Calu3 (cell line): ENCODE measurements around the genes POC5 and CRHBP.

- PRO-cap, result bidirectional peak, plus-strand start at chr5:75717185, minus-strand start at chr5:75717117; bidirectional peak, plus-strand start at chr5:75717663, minus-strand start at chr5:75717430
Measured at GRCh38 chr5:75716700-75717765, at the start of gene POC5. POC5 (minus strand) TSS chr5:75717437.

GRCh38 chr5:76401686-76402251, 1.3 kb upstream of the IQGAP2 start:
- PRO-cap, result no peak

GRCh38 chr5:76566703-76566974, 56.6 kb downstream of the F2RL2 start:
- PRO-cap, result unidirectional peak, plus-strand start at chr5:76566803

DNA sequence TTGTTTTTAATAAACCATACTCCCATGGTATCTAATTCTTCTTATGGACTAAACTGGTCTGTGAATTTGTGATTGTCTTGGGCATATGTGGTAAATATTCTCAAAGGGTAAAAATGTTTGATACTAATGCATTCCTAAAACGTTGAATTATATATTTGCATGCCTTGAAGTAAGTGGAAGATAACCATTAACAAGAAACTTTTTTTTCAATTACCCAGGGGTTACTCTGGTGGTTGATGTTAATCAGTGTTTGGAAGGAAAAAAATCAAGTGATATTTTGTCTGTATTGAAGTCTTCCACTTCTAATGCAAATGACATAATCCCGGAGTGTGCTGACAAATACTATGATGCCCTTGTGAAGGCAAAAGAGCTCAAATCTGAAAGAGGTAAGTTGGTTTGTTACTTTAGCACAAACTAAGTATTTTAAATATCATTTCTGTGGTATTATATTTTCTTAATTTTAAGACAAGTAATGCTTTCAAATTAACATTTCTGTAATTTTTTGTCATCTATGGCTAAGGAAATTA, 8.5 kb upstream of the F2RL2 start:
- PRO-cap, result no peak

- PRO-cap, result no peak
Measured at GRCh38 chr5:76732476-76732903, 16.6 kb downstream of the F2R start.

GRCh38 chr5:76874063-76874724, 24.4 kb downstream of the S100Z start:
- PRO-cap, result no peak

- PRO-cap, result no peak
Measured at GRCh38 chr5:76952533-76953192, at the start of gene CRHBP. CRHBP (plus strand) TSS chr5:76953045.

DNA sequence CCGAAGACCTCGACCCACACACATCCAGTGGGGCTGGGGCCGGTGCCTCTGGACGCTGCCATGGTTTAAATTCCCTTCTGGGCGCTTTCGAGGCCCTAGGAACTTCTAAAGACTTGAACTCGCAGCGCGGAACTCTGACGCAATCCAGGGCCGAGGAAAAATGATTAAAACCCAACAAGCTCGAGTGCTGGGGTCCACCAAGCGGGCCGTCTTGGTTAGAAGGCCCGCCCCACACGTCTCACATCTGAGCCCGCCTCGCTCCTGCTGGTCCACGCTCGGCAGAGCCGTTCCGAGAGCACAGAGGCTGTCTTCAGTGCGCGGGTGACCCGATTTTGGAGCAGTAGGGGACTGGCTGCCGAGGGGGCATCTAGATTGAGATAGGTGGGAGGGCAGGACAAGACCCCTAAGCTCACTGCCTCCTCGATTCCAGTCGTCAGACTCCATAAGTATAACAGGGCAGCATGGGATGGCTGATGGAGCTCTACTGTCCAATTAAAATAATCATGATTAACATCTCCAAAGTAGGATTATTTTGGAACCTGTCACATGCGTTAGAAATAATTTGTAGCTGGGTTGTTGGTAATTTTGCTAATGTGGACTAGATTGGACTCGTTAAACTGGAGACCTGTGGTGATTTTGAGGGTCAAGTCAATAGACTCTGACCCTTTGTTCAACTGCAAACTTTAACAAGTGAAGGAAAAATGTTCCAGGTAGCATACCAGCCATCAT, 1.7 kb downstream of the CRHBP start:
- PRO-cap, result no peak

- PRO-cap, result no peak
Measured at GRCh38 chr5:77062850-77063515, 24.1 kb downstream of the ZBED3 start.

GRCh38 chr5:77418490-77419143, 73.5 kb downstream of the WDR41 start:
- PRO-cap, result no peak

DNA sequence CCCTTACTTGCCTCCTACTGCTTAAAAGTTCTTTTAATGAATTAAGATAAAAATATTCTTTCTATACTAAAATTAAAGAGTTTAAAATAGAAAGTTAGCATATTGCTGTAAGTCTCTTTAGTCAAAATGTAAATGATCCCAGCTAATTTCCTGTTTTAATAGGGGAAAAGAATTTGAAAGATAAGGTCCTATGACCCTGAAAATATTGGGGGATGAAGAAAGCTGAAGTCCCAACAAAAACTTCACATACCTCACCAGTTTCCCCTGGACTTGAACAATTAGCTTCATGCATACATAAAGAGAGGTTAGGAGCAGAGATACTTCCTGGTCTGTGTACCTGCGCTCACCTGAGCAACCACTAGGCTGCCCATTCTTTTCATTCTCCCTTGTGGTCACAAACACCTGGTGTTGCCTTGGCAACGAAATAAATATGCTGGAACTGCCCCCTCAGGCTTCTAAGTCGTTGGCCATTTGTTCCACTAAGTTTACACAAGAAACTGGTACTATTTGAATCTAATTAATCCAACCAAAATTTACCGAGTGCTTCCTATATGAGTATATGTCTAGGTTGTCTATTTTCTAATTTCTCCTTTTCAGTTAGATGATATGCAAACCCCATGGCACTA, 18.2 kb downstream of the OTP start:
- PRO-cap, result no peak

DNA sequence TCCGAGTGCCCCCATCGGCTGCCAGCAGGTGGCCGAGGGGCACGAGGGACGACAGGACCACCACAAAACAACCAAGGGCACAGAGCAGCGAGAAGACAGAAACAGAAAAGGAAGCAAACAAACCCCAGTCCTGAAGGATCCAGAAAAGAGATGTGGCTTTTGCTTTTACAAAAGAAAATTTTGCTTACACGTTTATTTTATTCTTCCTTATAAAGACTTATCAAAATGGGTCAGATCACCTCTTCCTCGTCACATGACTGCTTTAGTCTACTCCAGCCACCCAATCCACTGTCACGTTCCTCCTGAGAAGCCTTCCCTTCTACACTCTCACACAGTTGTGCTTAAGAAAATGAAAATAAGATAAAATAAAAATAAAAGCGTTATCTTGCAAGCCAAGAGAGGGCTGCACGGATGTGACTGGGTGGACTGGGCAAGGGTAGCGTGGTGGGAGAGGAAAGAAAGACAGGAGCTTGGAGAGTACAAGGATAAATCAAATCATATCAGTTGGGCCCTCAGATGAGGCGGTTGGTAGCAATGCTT, 9.4 kb downstream of the OTP start:
- PRO-cap, result unidirectional peak, plus-strand start at position 294 of the sequence

DNA sequence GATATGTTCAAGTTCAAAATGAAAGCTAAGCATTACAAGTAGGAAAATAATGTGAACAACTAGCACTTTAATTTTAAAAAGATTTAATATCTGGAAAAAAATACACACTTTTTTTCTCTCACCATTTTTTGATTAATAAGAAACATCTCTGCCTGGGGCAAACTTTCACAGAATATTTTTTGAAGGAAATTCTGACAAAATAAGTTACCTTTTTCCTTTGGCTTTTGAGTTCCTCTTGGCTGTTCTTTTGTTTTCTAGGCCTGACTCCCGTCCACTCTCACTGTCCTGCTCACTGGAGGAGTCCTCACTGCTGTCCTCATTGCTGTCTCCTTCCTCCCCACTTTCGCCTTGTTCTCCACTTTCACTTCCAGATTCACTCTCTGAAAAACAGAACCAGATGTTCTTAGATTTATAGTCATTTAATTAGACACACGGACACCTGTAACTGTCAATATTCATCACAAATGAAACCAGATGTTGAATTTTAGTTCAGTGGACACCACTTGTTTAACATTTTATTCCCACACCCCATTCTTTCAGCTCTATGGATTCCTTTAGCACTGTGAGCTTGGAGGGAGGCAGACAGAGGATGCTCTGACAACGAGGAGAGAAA, 180.8 kb downstream of the AP3B1 start:
- PRO-cap, result no peak

DNA sequence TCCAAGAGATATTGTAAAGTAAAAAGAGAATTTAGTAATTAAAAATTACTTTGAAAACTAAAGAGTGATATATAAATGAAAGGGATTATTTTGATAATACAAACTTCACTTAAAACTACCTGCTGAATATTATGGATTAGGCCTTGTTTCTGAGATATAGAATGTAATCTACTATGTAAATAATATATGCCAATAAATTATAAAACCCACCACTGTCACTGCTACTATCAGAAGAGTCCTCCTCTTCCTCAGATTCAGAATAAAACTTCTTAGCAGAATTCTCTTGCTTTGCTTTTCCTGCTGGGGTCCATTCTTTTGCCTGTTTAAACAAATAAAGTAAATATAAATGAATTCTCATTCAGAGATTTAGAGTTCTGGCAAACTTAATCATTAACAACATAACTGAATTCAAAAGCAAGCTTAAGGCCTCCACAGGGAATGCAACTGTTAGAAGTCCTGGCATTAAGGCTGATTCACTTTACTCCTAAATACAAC, 178.5 kb downstream of the AP3B1 start:
- PRO-cap, result no peak

DNA sequence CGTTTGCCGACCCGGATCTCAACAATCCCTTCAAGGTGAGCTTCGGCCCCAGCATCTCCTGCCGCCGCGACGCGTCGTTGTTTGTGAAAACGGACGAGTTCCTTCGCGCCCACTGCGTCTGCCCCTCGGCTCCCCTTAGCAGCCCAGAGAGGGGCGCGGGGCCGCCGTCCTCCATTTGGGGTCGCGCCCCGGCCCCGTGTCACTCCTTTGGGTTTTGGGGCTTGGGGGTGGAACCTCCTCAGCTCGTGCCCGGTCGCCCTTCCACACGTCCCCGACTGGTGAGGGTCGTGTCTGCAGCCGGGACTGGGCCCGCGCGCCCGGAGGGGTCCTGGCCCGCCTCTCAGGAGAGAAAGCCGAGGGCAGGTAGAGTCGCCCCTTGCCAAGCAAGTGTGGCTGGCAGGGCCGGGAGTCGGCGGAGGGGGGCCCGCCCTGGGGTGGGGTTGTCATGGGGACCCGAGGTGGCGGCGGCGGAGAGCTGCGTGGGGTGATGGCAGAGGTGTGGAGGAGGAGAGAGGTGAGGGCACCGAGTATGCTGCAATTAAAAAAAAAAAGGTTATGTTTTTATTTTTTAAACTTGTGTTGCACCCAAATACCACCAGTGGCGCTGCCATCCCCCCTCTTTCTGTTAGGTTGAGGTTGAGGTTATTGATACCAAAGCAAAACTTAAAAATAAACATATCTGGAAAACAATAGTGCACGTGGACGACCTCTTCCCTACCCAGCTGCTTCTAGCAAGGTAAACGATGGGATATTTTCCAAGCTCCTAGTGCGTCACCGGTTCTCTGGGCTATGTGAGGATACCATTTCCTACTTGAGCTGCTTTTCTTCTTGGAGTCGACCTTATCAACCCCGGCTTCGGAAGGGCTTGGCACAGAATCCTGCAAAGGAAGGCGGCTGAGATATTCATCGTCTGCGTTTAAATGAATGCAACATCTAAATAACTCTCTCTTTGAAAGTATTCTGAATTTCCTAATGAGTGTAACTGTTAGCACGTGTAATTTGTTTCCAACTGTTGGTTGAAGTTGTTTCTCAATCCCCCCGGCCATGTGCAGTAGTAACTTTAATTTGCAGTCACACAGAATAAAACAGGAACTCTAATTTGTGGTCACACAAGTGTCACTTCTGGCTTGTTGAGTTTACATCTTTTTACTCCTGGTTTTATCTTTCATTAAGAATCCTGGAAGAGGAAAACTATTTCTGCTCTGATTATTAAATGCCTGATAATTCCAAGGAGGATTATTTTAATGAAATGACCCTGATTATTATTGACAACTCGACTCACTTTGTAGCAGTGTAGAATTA, 728 bp downstream of the SCAMP1 start:
- PRO-cap, result bidirectional peak, plus-strand start at position 493 of the sequence, minus-strand start at position 391 of the sequence; bidirectional peak, plus-strand start at position 819 of the sequence, minus-strand start at position 730 of the sequence

GRCh38 chr5:78485362-78485819, 125.0 kb downstream of the SCAMP1 start:
- PRO-cap, result no peak

DNA sequence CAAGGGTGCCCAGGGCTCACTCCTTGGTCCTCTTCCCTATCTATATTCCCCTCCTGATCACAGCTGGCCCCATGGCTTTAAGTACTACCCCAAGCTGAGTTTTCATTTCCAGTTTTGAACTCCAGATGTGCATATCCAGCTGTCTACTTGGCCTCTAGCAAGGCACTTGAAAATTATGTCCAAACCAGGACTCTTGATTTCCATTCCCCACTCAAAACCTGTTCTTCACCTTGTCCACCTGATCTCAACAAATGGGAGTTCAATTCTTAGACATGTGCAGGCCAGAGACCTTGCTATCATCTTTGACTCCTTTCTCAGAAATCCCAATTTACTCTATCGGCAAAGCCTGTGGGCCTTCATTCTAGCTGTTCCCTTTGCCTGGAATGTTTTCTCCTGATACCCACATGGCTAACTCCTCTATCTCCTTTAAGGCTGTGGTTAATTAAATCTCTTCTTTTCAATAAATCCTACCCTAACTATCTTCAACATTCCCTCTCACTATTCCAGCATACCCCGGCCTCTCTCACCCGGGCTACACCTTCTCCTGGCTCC, 136.5 kb downstream of the SCAMP1 start:
- PRO-cap, result no peak

GRCh38 chr5:78504573-78505236, 143.9 kb downstream of the LHFPL2 start:
- PRO-cap, result bidirectional peak, plus-strand start at chr5:78504947, minus-strand start at chr5:78504773

- PRO-cap, result no peak
Measured at GRCh38 chr5:78577475-78577868, 71.1 kb downstream of the LHFPL2 start.

GRCh38 chr5:78699462-78700269, 51.1 kb upstream of the LHFPL2 start:
- PRO-cap, result bidirectional peak, plus-strand start at chr5:78699802, minus-strand start at chr5:78699758